Uterus (tissue), 7 donors: ENCODE measurements around the genes SATB2, C2orf69, SPATS2L and SGO2.

DNA sequence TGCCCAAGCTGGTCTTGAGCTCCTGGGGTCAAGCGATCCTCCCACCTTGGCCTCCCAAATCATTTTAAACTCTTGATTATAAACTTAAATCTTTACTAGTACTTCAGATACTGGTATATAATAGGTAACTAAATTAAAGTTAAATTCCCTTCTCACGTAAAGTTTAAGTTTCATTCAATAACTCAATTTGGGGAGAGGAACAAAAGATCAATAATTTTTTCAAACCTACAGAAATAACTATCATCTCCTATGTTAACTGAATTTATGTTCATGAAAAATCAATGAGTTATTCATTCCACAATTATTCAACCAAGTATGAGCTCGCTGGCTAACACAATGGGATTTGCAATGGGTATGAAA lies 40.6 kb downstream of the SF3B1 start:
- PRO-cap, 4 experiments = no peak in any of the 4 experiments
- RAMPAGE, long total RNA, 2 experiments = no peak in any of the 2 experiments
- RRBS = no CpG with 5 or more reads among the region's 3 CpGs

GRCh38 chr2:197433655-197434046 lies 1.2 kb downstream of the SF3B1 start:
- PRO-cap, 4 experiments = peak in 2 of 4 experiments; most common plus-strand start chr2:197433921 (in 2)
- RAMPAGE, long total RNA, 2 experiments = no peak in any of the 2 experiments
- RRBS = no CpG with 5 or more reads among the region's 4 CpGs

GRCh38 chr2:197489655-197490713 lies 9.7 kb downstream of the HSPD1 start:
- PRO-cap, 4 experiments = no peak in any of the 4 experiments
- RAMPAGE, long total RNA, 2 experiments = no peak in any of the 2 experiments
- RRBS = no CpG with 5 or more reads among the region's 10 CpGs

DNA sequence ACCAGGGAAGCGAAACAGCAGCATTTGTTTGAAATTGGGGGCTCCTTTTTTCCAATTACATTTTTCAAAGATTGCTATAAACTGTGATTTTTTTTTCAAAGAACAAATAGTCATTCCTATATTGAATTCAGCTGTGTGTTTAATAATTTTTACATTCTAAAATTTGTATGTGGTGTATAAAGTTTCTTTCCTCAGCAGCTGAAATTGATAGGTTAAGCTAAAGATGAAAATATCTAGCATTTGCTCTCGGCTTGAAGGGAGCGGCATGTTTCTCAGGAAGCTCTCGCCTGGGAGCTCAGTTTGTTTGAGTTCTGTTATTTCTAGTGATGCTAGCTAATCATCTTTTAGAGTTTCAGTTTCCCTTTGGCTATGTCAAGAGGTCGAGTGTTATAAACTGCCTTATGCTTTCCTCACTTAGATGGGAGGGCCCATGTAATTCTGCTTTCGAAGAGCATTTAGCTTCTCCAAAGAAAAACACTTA lies 33.5 kb downstream of the PLCL1 start:
- PRO-cap, 4 experiments = no peak in any of the 4 experiments
- RAMPAGE, long total RNA, 2 experiments = no peak in any of the 2 experiments
- RRBS = no CpG with 5 or more reads among the region's 6 CpGs

DNA sequence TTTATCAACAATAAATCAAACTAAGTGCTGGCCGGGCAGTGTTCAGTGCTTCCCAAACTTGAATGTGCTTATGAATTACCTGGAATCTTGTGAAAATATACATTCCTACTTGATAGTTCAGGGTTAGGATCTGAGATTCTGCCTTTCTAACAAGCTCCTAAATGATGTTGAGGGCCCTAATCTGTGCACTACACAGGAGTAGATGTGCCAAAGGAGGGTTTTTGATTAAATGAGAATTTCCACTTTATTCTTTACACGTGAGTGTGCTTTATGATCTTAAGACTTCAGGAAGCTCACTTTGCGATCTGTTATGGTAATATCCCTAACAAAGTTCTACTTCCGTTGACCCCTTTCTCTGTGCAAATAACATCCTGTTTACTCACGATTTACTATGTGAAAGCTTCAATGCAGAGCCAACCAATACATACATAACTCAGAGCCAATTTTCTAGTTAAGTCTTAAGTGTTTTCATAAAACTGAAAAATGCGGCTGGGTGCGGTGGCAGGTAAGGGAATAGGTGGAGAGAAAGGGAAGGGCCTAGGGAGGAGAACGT lies 87.4 kb downstream of the PLCL1 start:
- PRO-cap, 4 experiments = no peak in any of the 4 experiments
- RAMPAGE, long total RNA, 2 experiments = no peak in any of the 2 experiments
- RRBS = no CpG with 5 or more reads among the region's 8 CpGs

DNA sequence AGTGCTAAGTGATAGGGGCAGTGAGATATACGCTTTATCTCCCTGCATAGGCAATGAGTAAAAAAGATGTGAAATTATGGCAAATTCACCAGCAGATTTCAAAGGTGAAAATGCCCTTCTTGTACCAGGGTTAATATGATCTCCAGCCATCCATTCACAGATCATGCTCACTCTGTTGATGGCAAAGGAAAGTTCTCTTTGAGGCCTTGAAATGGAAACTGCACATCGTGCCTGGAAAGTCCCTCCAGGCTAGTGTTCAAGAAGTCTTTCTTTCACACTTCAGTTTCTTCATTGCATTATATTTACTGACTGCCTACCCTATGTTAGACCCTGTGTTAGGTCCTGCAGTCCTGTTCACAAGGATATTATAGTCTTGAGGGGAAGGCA lies 200.8 kb downstream of the PLCL1 start:
- PRO-cap, 4 experiments = no peak in any of the 4 experiments
- RAMPAGE, long total RNA, 2 experiments = no peak in any of the 2 experiments
- RRBS = no CpG with 5 or more reads among the region's 2 CpGs

DNA sequence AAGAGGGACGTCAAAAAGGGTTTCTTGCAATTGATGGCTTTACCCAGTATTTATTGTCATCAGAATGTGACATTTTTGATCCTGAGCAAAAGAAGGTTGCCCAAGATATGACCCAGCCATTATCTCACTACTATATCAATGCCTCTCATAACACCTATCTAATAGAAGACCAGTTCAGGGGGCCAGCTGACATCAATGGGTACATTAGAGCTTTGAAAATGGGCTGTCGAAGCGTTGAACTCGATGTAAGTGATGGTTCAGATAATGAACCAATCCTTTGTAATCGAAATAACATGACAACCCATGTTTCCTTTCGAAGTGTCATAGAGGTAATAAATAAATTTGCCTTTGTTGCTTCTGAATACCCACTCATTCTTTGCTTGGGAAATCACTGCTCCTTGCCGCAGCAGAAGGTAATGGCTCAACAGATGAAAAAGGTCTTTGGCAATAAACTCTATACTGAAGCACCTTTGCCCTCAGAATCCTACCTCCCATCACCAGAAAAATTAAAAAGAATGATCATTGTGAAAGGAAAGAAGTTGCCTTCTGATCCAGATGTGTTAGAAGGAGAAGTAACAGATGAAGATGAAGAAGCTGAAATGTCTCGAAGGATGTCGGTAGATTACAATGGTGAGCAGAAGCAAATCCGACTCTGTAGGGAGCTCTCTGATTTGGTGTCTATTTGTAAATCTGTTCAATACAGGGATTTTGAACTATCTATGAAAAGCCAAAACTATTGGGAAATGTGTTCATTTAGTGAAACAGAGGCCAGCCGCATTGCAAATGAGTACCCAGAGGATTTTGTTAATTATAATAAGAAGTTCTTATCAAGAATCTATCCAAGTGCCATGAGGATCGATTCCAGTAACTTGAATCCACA lies 280.5 kb downstream of the PLCL1 start:
- PRO-cap, 4 experiments = no peak in any of the 4 experiments
- RAMPAGE, long total RNA, 2 experiments = no peak in any of the 2 experiments
- RRBS = no CpG with 5 or more reads among the region's 12 CpGs

DNA sequence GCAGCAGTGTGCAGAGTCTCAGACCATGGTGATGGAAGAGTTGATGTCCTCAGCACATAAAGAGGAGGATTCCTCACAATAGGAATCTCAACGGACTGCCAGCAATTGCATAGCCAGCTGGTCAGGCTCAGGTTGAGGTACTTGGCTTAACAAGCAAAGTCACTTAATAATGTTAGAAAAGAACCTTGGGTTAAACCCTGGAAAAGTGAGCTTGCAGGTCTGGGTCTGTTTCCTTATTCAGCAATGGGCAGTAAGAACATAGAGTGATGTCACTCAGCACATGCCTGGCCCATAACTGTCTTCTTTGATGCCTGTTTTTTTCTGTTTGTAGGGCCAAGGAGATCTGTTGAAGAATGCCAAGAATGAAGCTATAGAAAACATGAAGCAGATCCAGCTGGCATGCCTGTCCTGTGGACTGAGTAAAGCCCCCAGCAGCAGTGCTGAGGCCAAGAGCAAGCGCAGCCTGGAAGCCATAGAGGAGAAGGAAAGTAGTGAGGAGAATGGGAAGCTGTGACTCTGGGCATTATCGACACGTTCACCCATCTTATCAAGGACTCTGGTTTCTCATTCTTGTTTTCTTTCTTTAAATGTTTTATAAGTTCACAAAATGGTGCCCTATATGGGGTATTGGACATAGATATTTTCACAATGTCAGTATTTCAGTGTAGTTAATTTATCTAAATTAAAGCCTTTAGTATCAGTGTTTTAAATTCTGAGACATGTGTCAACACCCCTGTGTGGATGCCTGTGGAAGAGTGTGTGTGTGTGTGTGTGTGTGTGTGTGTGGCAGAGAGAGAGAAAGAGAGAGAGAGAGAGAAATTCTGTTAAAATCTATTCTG lies 342.3 kb downstream of the PLCL1 start:
- PRO-cap, 4 experiments = no peak in any of the 4 experiments
- RAMPAGE, long total RNA, 2 experiments = start-site peak on the plus strand in 1 of 2 experiments, centred at positions 333 to 592 of the sequence, 5 reads per replicate
- RRBS = no CpG with 5 or more reads among the region's 4 CpGs

DNA sequence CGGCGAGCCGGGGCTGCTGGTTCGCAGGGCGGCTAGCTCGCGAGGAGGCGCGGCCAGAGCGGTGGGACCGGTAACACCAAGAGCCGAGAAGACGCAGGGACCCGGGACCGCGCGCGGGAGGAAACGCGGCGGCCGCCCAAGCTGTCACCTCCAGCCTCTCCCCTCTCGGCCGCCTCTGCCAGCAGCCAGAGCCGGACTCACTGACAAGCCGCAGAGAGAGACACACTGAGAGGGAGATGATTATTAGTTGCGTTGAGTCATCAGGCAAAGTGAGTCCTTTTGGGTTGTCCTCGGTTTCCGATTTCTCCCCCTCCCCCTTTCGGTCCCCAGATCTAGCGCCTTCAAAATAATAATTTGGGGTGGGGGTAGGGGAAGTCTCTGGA lies at the start of gene SATB2:
Gene SATB2 (minus strand): TSS at position 199 of the 383 bp plus-strand sequence.
- PRO-cap, 4 experiments = peak in 4 of 4 experiments; most common minus-strand start position 199 of the sequence (in 3)
- RAMPAGE, long total RNA, 2 experiments = no peak in any of the 2 experiments
- RRBS = 2% methylated on average over 21 of the region's 31 CpGs

- PRO-cap, 4 experiments = peak in 4 of 4 experiments; most common plus-strand start chr2:199911293 (in 4); most common minus-strand start chr2:199911146 (in 2)
- RAMPAGE, long total RNA, 2 experiments = start-site peak on the plus strand in 1 of 2 experiments, at chr2:199911287-199911328 at its widest, 132 reads per replicate
- RRBS = 2% methylated on average over 17 of the region's 58 CpGs
These were observed at the start of gene C2orf69 for GRCh38 chr2:199910728-199911481. Gene C2orf69, plus strand, starts transcription at chr2:199911293.

- PRO-cap, 4 experiments = no peak in any of the 4 experiments
- RAMPAGE, long total RNA, 2 experiments = no peak in any of the 2 experiments
- RRBS = 10% methylated on average over 3 of the region's 23 CpGs
These were observed 552 bp downstream of the MAIP1 start for GRCh38 chr2:199955906-199956362.

GRCh38 chr2:200201741-200202492 lies 104.6 kb upstream of the SPATS2L start:
- PRO-cap, 4 experiments = no peak in any of the 4 experiments
- RAMPAGE, long total RNA, 2 experiments = no peak in any of the 2 experiments
- RRBS = no CpG with 5 or more reads among the region's 8 CpGs

DNA sequence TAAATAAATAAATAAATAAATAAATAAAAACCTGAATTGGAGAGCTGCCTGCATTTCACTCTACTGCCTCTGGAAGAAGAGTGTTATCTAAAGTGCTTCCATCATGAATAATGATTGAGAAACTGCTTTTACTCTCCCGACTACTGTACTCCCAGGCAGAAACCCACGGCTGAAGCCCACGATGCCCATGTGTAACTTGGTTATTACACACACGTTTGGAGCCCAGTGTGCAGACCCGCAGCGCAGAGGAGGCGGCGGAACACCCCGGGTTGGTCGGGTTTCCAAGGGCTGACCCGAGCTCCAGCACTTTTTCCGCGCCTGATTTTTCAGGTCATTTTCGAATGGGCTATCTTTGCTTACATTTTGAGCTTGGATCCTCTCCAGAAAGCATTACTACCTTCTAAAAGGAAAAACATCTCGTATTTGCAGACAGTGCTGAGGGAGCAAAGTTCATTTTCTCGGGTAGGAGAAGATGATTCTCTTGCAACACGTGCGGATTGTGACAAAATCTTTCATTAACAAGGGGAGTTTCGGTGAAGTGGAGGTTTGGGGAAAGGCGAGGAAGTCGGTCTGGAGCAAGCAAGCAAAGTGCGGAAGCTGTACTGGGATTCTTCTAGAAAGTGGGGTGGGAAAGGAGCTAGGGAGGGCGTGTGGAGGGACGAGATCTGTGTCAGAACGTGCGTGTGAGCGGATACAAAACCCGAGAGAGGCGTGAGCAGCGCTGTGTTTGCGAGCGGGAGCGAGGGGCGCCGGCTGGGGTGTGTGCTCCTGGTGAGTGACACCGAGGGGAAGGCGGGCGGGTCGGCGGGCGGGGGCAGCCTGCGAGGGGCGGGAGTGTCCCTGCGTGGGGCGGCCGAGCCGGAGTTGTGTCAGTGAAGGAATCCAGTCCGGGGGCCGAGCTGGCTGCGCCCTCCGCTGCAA lies at the start of gene SPATS2L:
Gene SPATS2L (plus strand): TSS at position 863 of the 921 bp plus-strand sequence.
- PRO-cap, 4 experiments = peak in 4 of 4 experiments; most common plus-strand start position 872 of the sequence (in 3); most common minus-strand start position 590 of the sequence (in 3)
- RAMPAGE, long total RNA, 2 experiments = no peak in any of the 2 experiments
- RRBS = 3% methylated on average over 7 of the region's 51 CpGs

DNA sequence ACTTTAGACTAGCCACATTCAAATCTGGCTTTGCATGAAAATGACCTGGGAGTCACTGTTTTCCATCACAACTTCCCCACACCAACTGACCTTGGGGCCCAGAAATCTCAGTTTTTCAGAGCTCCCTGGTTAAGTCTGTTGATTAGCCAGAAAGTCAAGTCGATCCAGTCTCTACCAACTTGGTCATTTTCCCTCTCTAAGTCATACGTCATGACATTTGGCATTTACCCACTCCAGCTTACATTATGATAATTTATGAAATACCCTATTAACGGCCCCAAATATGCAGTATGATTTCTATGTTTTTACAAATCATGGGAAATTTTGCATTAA lies 76.9 kb downstream of the SPATS2L start:
- PRO-cap, 4 experiments = no peak in any of the 4 experiments
- RAMPAGE, long total RNA, 2 experiments = no peak in any of the 2 experiments
- RRBS = no CpG with 5 or more reads among the region's 3 CpGs

- PRO-cap, 4 experiments = peak in 4 of 4 experiments; most common plus-strand start chr2:200526126 (in 2); most common minus-strand start chr2:200526026 (in 2)
- RAMPAGE, long total RNA, 2 experiments = start-site peak on the plus strand in 1 of 2 experiments, at chr2:200526126-200526171 at its widest, 24 reads per replicate
- RRBS = 2% methylated on average over 7 of the region's 66 CpGs
These were observed at the start of gene SGO2 for GRCh38 chr2:200525707-200526990. Gene SGO2, plus strand, starts transcription at chr2:200526207.

DNA sequence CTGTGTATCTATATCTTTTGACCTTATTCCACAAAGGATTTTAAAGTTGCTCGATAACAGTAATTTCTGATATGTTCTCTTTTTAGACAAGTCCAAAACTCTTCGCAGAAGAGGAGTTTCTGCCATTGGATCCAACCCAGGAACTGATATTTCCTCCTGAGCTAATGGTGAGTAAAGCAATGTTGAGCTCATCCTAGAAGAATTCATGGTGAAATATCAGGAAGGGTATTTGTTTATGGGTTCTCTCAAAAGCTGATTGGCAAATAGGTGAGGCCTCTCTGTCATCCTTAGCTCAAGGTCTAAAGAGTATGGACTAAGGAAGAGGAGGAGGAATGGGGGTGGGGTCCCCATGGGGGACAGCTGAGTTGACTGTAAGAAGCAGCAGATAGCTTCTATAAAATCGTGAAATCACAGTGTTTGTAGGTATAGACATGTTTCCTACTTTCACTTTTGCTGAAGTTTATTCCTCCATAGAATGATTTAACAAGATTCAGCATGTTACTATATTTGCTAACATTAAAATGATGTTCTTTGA lies 18.2 kb downstream of the AOX1 start:
- PRO-cap, 4 experiments = no peak in any of the 4 experiments
- RAMPAGE, long total RNA, 2 experiments = no peak in any of the 2 experiments
- RRBS = no CpG with 5 or more reads among the region's 3 CpGs

DNA sequence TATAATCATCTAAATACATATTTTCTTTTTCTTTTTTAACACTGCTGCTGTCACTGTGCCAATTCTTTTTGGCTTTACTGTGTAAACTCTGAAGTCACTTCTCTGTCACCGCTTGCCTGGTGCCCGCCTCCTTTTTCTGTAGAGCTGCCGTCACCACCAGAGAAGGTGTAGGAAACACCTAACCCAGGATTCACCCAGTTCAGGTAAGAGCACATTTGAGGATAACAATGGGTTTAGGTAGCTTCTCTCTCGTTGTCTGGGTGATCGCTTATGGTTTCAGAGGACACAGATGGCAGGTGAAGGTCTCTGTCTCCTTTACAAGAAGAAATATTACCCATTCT lies 93.4 kb downstream of the AOX1 start:
- PRO-cap, 4 experiments = no peak in any of the 4 experiments
- RAMPAGE, long total RNA, 2 experiments = no peak in any of the 2 experiments
- RRBS = no CpG with 5 or more reads among the region's 5 CpGs

DNA sequence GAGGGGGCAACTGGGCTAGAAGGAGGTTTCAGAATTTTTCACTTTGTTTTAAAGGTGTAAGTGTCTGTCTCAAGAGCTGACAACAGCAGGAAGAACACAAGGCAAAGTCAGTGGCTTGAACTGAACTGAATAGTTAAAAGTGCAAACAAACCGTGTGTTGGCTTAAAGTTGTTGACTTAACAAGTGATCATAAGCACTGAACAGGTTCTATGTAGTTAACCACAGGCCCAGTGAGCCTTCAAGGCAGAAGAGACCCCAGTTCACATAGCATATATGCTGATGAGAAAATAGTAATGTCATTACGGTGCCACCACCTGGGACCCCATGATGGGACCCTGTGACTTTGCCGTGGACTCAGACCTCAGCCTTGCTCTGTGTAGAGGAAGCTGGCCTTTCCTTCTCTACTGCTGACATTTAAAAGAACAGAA lies 69.9 kb upstream of the BZW1 start:
- PRO-cap, 4 experiments = no peak in any of the 4 experiments
- RAMPAGE, long total RNA, 2 experiments = no peak in any of the 2 experiments
- RRBS = no CpG with 5 or more reads among the region's 3 CpGs

DNA sequence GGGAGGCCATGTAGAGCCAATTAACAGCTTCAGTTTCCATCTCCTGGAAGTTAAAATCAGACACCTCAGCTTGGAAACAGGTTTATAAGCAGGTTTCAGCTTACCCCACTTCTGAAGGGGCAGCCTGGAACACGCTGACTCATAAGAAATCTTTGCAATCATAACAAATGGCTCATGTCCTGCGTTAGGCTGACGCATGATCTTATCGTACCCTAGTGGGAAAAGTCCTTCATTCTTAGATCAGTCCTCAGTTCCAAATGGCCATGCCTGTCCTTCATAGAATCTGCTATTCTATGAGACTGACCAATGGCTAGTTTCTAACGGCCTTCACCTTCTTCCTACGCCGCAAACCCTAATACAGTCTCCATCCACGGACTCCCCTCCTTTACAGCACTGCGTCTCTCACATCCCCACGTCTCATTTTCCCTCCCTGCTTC lies 24.3 kb upstream of the BZW1 start:
- PRO-cap, 4 experiments = peak in 2 of 4 experiments; most common plus-strand start position 243 of the sequence (in 2)
- RAMPAGE, long total RNA, 2 experiments = no peak in any of the 2 experiments
- RRBS = no CpG with 5 or more reads among the region's 10 CpGs

DNA sequence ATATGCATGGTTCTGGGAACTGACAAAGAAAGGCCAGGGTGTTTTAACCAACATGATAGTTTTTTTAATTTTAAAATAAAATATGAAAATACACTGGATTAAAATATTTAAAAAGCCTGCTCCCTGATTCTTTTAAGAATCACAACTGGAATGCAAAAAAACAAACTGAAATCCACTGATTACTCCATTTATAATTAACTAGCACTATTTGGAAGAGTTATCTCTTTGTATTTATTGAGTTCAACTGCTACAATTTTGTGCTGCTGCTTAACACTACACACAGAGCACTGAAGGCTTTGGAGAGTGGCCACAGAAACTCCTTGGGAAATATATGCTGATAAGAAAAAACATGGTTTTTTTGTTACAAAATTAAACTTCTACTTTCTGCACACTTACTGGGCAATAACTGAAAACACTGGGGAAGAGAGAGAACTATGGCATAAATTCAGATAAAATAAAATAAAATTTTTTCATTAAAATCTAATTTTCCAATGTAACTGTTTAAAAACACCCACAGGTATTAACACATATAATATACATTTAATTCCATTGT lies 19.8 kb upstream of the BZW1 start:
- PRO-cap, 4 experiments = no peak in any of the 4 experiments
- RAMPAGE, long total RNA, 2 experiments = no peak in any of the 2 experiments